Spinal cord (tissue), 3 donors: ENCODE data around the genes TLR6 and LIAS.

DNA sequence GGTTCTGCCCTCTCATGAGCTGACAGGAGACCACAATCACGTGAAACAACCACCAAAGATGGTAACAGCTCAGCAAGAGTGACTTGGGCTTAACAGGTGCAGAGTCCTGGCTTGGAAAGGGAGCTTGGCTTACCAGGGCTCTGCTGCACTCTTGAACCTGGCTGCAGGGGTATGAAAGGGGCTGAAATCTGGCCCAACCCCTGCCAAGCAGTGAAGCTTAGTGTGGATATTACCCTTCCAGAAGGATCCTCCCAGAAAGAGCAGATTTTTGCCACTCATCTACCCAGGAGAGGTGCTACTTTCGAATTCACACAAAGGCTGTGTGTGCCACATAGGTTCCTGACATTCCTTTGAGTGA lies 350.4 kb downstream of the PTTG2 start:
- PRO-cap: no peak
- RAMPAGE, long total RNA: no peak

DNA sequence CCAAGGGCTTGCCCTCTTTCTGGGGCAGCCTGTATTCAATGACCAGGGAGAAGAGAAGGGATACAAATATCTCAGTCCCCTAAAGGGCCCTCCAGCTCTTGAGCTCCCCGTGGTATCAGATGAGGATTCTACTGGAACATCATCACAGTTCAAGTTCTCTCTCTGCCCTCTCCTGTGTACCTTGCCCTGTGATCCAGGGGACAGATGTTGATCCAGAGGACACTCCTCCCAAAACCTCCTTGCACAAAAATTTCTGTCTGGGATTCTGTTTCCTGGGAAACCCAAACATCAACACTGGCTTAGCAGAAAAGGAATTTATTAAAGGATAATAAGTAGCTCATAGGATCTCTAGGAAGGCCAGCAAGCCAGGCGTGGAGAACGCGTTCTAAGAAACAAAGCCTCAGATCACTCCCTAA lies 296.3 kb upstream of the KLF3 start:
- PRO-cap: no peak
- RAMPAGE, long total RNA: no peak

DNA sequence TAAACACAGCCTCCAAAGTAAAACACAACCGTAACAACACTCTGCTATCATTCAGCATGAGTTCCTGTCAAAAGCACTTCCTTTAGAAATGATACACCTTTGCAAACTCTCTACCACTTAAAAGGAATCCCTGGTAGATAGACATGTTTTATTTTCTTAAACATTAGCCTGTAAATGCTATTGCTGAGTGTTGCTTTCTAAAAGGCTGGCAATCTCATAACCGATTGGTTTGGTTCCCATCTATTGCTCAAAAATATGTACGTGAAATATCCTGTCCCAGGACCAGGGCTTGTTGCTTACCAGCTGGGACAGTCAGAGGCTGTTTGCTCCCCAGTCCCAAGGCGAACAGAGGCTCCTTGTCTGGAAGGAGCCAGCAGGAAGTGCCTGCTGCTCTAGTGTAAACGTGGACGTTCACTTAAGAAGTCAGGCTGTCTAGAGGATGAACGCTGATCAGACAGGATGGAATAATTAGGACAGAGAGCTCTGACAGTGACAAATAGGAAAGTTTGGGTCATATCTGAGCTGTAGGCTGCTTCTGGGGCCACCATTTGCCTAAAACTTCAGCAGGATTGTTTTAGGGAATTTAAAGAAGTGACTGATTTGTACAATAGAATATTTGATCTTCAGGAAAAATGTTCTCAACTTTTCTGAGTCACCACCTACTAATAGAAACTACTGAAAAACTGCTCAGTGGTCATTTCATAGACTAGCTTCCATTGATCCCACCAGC lies 173.8 kb upstream of the KLF3 start:
- PRO-cap: no peak
- RAMPAGE, long total RNA: no peak

- PRO-cap: no peak
- RAMPAGE, long total RNA: no peak
Observed at GRCh38 chr4:38625474-38625937, 38.5 kb upstream of the KLF3 start.

GRCh38 chr4:38634163-38634748 lies 29.7 kb upstream of the KLF3 start:
- PRO-cap: no peak
- RAMPAGE, long total RNA: no peak

DNA sequence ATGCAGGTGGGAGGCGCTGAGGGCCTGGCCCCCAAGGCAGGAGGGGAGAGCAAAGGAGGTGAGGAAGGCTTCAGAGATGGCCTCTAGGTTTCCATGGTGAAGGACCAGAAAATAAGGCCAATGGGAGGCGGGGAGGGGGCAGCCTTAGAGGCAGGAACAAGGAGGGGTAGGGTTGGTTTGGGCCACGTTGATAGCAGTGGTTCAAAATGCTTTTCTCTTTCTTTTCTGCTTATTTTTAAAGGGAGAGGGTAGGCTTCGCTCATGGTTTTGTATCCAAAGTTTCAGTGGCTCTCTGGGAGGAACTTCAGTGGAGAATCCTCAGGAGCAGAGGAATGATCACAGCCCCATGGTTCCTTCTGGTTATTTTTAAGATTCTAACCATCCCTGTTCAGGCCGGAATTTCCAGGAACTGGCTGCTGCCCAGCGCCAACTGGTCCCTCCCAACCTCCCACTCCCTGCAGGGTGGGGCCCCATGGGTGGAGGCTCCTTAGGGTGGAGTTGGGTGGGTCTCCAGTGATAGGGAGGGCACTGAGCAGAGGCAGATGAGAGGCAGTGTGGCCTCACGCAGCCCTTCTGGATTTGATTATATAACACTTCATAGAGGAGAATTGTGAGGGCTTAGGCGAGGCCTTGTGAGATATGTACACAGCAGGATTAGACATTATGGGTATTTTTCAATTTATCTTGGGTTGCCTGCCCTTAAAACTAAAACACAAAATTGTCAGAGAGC lies 9.0 kb downstream of the KLF3 start:
- PRO-cap: no peak
- RAMPAGE, long total RNA: no peak

DNA sequence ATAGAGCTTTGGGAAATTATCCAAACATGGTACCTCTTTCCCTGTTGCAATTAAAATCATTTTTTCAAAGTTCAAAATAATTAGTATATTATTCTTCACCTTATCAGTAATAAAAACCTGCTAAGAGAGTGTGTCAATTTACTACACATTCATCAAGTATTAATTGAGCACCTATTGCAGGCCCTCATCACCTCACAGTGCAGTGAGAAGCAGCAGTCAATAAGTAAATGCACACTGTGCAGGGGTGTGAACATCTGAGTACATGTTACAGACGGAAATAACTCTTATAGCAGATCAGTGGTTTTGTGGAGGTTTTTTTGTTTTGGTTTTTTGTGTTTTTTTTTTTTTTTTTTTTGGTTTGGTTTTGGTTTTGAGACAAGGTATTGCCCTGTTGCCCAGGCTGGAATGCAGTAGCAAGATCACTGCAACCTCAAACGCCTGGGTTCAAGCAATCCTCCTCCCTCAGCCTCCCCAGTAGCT lies 20.2 kb downstream of the KLF3 start:
- PRO-cap: no peak
- RAMPAGE, long total RNA: no peak

GRCh38 chr4:38686506-38687005 lies 22.6 kb downstream of the KLF3 start:
- PRO-cap: no peak
- RAMPAGE, long total RNA: no peak

- PRO-cap: no peak
- RAMPAGE, long total RNA: no peak
Observed at GRCh38 chr4:38697080-38698328, 33.5 kb downstream of the KLF3 start.

GRCh38 chr4:38728567-38728907 lies 54.3 kb downstream of the TLR10 start:
- PRO-cap: no peak
- RAMPAGE, long total RNA: no peak

DNA sequence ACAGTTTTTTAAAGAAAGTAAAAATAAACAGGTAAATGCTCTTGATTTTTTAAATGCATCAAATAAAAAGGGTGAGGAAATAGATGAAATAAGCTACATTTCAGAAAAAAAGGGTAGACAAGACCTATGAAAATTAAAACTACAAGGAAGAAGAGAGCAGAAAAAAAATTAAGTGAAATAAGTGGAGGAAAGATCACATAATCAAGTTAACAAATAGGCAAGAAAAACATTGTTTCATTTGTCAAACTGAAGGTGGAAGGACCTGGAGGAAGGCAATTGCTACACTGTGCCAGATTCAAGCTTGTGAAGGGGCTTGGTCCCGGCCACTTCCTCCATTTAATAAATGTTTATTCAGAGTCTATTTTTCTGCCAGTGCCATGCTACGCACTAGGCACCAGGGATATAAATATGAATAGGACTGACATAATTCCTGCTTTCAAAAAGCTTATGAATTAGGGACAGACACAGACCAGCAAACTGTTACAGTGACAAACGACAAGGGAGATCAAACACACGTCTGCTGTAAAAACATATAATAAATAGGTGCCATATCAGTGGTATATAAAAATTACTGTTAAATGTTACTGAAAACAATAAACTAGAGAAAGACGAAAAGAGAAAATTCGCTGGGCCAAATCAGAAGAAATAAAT lies 646 bp downstream of the TLR6 start:
- PRO-cap: no peak
- RAMPAGE, long total RNA: no peak

GRCh38 chr4:38856497-38857142 lies at the start of gene TLR6:
TLR6 (minus strand) TSS chr4:38856817.
- PRO-cap: no peak
- RAMPAGE, long total RNA: no peak

- PRO-cap: no peak
- RAMPAGE, long total RNA: no peak
Observed at GRCh38 chr4:38872662-38873221, 5.1 kb downstream of the FAM114A1 start.

DNA sequence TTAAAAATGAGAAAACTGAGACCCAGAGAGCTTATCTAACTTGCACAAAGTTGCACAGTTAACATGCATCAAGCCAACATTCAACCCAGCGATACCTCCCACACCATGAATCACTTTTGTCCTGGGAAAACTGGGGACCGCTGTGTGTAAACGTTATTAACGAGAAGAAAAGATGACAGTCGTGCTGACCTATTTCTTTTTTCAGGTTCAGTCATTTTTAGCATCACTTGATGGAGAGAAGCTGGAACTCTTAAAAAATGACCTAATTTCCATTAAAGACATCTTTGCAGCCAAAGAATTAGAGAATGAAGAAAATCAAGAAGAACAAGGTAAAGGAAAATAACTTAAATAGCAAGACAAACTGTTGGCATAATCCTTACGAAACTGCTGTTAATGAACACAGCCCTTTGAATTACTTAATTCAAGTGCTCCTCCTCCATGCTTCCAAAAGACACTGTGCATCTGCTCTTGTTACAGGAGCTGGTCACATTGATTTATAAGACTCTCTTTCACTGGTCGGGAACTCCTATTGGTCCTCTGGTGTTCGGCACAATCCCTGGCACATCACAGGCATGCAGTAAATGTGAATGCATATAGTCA lies 55.1 kb downstream of the FAM114A1 start:
- PRO-cap: no peak
- RAMPAGE, long total RNA: no peak

- PRO-cap: no peak
- RAMPAGE, long total RNA: no peak
Observed at GRCh38 chr4:38950501-38951378, 81.5 kb downstream of the TMEM156 start.

- PRO-cap: no peak
- RAMPAGE, long total RNA: no peak
Observed at GRCh38 chr4:39274409-39275190, 91.6 kb downstream of the RFC1 start.

- PRO-cap: no peak
- RAMPAGE, long total RNA: no peak
Observed at GRCh38 chr4:39452881-39453861, 5.6 kb downstream of the RPL9 start.

DNA sequence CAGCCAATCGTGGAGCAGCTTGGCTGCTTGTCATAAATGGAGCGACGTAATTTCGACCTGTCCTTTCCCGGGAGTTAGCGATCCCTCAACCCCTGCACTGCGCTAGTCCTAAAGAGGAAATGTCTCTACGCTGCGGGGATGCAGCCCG lies at the start of gene LIAS:
LIAS (plus strand) TSS at position 58 of the 148 bp plus-strand sequence.
- PRO-cap: no peak
- RAMPAGE, long total RNA: no peak

DNA sequence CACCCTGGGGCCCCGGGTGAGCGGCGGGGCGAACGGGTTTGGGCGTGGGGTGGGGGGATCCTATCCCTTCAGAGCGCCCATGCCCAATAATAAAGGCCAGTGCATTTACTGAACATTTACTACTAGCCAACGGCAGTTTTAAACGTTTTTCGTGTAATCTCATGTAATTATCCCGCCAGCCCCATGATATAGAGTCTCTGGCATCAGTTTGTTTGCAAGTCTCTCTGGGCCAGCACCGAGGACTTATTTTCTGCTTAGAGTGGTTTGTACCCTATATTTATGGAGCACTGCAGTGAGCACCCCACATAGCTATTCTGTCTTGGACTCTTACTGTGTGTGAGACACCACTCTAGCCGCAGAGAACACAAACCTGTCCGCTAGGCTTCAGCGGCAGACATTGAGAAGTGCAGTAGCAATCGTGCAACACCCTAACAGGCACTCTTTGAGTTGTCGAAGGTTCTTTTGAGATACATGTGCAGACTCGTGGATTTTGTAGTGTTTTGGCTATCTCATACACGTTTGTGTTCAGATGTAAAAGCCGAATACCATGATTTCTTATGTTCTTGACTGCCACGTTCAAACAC lies 383 bp downstream of the LIAS start:
- PRO-cap: no peak
- RAMPAGE, long total RNA: no peak

GRCh38 chr4:39626142-39626817 lies 12.4 kb downstream of the SMIM14 start:
- PRO-cap: no peak
- RAMPAGE, long total RNA: no peak